ENCODE measurements around the genes ENTPD7 and FGF8.

GRCh38 chr10:99659123-99659616 lies at the start of gene ENTPD7:
Gene ENTPD7, plus strand, starts transcription at chr10:99659509.
- RRBS = 1% methylated on average over 29 of the region's 52 CpGs

DNA sequence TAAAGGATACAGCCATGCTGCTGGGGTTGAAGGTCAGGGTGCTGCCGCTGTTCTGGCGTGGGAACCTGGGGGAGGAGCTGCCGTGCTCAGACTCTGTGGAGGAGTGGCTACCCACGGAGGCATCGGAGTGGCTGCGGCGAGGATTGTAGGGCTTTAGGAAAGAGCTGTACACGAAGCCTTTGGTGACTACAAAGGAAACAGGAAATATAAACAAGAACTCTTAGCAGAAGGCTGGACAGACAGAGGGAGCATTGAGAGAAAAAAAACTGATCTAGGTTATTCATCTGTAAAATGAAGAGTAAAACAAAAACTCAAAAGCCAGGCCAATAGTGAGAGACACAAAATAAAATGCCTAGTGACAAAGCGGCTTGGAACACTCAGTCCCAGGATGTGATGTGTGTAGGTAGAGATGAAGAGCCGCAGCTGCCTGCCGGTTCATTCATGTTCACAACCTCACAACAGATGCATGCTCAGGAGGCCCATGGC lies 97.8 kb downstream of the ABCC2 start:
- RRBS = 100% methylated on average over 1 of the region's 11 CpGs

DNA sequence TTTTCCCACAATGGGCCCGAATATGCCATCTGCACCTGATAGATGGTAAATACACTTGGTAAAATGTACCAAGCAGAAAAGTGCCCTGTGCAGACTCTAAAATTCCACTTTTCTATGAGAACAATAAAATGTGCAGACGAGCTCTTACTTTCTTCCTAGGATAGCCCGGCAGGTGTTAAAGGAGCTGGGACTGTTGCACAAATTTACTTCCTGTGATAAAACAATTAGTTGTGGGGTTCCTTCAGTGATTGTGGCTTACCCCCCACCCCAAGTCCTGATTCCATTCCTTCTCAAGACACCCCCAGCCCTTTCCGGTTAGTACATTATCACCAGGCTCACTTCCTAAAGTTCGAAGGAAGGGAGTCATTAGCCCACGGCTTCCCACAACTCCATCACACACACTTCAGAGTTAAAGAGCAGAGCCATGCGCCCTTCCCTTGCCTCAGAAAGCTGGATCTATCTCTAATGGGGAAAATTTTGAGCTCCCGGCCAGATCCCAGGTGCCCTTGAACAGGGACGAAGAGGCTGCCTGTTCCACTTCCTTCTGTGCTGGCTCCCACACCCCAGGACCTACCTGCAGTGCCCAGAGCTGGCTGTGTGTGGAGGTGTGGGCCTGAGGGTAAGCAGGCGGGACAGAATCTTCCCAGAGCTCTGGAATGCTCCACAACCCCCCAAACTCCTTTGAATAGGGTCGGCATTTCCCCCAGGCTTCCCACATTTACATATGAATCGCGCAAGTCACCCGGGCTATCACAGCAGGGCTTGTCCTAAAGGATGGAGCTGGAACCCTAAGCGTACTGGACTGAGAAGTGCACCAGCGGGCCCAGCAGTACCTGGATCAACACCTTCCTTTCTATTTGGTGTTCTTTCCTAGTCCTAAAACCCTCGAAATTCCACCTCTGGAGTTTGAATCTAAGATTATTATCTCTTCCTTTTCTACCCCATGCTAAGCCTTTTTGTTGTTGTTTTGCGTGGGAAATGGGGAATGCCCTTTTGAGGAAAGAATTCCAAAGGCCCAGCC lies 96.1 kb downstream of the DNMBP start:
- RRBS = no CpG with 5 or more reads among the region's 18 CpGs

- RRBS = no CpG with 5 or more reads among the region's 5 CpGs
These were observed 88.9 kb downstream of the DNMBP start for GRCh38 chr10:99920823-99921288.

DNA sequence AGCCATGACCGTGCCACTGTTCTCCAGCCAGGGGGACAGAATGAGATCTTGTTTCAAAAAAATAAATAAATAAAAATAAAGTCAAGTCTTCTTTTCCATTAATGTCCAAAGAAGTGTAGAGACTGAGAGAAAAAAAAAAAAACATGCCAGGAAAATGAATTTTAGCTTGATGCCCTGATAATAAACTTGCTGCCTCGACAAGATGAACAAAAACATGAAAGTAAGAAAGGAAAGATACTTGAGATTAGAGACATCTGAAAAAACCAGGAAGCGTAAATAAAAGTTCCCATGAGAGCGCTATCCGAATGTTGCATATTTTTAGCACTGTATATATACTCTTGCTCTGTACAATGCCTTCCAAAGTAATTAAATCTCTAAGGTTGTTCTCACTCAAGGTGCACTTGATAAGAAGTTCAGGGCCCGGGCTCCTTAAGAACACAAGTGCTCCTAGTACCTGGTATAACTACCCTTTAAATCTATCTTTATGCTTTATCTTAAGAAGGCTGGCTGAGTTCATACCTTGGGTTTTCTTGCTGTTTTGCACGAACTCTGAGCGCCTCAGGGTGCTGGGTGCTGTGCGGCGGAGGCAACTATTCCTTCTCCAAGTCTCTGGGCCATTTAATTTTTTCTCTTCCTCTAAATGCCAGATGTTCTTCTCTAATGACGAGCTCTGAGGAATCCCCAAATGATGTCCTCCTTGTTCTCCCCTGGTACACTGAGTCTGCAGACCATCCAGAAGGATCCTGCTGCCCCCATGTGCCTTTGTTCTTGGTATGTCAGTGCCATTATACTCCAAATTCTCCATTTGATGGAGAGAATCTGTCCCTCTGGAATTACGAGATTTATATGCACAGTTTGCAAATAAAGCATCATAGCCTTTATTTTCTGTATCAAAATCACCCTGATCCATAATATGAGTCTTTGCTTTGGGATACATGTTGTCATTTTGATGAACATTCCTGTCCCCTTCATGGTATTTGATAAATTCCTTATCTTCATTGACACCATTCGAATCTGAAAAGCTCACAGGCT lies 80.3 kb downstream of the DNMBP start:
- RRBS = no CpG with 5 or more reads among the region's 13 CpGs

- RRBS = no CpG with 5 or more reads among the region's 4 CpGs
These were observed 30.9 kb downstream of the SCD start for GRCh38 chr10:100377975-100378385.

GRCh38 chr10:100383422-100383661 lies 36.3 kb downstream of the SCD start:
- RRBS = no CpG with 5 or more reads among the region's 2 CpGs

DNA sequence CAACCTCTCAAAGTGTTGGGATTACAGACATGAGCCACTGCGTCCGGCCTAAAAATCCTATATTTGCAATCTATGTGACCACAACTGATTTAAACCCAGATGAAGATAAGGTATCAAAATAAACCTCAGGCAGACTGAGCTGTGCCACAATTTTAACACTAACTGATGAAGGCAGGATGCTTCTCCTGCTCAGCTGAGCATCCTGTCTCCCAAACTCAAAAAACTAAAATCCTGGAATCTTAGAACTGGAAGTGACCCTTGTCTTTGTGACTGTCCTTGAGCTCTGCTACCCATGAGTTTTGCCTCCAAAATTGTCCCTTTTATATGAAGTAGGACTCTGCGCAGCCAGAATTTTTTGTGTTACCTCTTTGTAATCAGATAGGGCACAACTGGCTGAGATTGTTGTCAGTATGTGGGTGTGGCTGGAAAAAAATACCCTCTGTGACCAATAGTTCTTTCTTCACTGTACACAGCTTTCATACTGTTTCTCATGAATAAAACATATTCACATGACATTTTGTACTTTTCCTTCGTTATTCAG lies 49.8 kb upstream of the WNT8B start:
- RRBS = no CpG with 5 or more reads among the region's 4 CpGs

DNA sequence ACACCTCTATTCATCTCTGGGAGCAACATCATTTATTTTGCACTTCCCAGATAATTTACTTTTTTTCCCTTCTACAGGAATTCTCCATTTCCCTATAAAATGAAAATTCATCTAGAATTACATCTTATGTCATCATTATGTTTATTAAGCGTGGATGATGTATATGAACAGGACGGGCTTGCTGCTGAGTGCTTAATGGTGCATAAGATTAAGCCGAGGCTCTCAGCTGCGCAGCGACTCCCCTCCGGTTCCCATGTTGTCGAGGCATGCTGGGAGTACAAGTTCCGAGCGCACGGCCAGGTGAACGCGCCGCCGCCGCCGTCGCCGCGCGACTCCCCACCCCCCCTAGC lies 91.0 kb upstream of the PAX2 start:
- RRBS = no CpG with 5 or more reads among the region's 20 CpGs

- RRBS = 24% methylated on average over 21 of the region's 33 CpGs
These were observed 11.9 kb downstream of the PDZD7 start for GRCh38 chr10:101018928-101019439.

DNA sequence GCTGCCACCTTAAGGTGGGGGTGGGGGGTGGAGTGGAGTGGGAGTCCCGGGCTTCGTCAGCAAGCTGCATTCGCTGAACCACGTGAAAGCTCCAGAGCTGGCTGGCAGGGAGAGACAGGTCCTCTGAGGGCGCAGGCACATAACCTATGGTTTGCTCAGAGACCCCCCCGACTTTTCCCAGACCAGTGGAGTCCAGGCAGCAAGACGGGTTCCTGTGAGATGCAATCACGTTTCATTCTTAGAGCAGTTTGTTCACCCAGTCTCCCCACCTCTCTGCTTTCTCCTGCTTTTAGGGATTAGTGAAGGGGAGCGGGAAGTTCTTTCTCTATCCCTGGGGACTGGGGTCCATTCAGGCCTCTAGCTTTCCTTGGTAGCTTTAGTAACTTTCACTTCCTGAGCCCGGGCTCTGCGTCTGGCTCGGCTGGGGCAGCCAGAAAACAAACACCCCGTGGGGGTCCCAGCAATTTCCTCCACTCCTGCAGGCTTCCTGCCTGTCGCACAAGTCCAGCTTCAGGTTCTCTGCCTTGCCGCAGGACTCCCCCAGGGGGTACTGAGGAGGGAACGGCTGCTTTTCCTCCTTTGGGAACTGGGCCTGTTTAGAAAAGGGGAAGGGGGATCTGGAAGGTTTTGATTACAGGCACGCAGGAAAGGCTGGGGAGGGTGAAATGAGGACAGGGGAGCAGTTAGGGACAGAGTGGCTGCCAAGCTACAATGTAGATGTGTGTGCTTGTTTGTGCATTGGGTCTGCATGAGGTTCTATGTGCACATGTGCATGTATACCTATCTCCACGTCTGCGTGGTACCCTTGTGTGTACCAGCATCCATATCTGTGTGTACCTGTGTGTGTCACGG lies 1.7 kb downstream of the KAZALD1 start:
- RRBS = no CpG with 5 or more reads among the region's 20 CpGs

GRCh38 chr10:101651309-101651545 lies 43.7 kb downstream of the FBXW4 start:
- RRBS = no CpG with 5 or more reads among the region's 3 CpGs

DNA sequence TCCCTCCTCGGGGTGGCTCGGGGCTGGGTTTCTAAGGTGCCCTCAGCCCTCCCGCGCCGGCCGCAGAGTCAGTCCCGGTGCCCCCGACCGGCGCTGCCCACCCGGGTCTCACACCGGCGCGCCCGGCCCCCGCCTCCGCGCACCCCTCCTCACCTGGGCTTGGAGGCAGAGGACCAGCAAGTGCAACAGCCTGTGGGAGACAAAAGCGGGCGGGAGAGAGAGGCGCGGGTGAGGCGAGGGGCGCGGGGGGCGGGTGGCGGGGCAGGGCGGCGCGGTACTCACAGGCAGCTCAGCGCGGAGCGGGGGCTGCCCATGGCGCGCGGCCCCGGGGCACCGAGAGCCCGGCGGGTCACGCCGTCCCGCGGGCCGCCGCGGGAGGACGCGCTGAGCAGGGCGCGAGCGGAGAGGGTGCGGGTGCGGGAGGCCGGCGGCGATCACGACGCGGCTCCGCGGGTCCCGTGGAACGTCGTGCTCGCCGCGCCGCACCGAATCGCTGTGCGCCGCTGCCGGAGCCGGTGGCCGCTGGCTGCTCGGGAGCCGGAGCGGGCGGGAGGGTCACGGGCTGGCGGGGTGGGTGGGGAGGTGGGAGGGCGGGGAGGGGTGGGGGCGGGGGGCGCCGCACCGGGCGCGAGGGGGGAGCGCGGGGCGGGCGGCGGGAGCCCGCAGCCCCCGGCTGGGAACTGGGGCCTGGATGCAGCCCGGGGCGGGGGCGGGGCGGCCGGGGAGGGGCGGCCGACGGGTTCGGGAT lies at the start of gene FGF8:
Gene FGF8 (minus strand): TSS at position 528 of the 748 bp plus-strand sequence.
- RRBS = 2% methylated on average over 51 of the region's 105 CpGs

DNA sequence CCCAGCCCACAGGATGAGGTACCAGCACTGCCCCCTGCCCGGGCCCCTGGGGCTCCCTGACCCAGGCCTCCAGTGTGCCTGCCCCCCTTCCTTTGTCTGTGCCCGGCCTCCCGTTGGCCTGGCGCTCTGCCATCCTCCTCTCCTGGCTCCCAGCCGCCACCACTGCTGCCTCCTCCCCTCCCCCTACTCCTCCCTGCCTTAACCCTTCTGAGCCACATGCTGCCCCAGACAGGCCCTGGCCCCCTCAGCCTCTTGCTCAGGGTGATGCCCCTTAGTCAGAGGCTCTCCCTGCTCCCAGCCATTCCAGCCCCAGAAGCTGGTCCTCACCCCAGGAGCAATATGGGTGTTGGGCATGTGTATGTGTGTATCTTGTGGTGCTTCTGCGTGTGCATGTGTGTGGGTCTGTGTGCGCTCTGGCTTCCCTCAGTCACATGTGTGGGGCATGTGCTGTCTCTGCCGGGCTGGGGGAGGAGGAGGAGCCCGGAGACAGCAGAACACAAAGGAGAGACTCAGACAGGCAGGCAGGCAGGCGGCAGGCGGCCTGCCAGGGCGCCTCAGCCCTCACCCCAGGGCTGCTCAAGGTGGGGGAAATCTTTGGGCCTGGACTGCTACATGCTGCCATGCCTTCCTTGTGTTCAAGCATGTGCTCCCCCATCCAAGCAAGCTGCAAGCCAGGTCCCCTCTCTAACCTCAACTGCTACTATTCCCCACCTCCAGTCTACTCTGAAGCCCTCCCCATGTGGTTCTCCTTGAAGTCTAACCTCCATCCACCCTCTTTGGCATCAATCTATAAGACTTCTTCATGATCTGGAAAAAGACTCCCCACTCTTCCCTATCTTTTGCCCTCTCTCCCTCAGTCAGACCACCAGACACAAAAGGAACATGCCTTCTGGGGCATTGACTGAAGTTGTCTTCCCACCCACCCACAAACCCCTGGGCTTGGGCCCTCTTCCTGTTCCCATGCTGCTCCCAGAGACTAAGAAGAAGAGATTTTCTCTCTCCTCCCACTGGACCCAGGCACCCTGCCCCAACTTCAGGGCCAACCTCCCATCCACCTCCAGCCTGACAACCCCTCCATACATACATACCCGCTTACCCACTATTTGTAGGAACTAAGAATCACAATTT lies 2.3 kb downstream of the LDB1 start:
- RRBS = 7% methylated on average over 2 of the region's 13 CpGs

GRCh38 chr10:102121005-102121548 lies 909 bp upstream of the LDB1 start:
- RRBS = no CpG with 5 or more reads among the region's 13 CpGs

- RRBS = no CpG with 5 or more reads among the region's 3 CpGs
These were observed 1.3 kb upstream of the LDB1 start for GRCh38 chr10:102121549-102121804.

DNA sequence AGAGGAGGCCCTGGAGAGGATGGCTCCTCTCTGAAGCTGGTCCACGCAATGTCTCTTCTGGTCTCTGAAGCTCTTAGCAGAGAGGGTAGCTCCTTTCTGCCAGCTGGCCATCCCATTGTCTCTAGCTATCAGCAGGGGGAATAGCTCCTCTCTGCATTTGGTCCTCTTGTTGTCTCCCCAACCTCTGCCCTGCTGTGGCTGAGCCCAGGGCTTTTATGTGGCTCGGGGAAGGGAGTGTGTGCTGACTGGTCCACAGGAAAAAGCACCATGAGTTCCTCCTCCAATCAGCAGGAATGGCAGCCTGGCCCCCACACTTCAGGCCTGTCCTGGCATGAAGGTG lies 36.0 kb downstream of the NOLC1 start:
- RRBS = no CpG with 5 or more reads among the region's 2 CpGs

DNA sequence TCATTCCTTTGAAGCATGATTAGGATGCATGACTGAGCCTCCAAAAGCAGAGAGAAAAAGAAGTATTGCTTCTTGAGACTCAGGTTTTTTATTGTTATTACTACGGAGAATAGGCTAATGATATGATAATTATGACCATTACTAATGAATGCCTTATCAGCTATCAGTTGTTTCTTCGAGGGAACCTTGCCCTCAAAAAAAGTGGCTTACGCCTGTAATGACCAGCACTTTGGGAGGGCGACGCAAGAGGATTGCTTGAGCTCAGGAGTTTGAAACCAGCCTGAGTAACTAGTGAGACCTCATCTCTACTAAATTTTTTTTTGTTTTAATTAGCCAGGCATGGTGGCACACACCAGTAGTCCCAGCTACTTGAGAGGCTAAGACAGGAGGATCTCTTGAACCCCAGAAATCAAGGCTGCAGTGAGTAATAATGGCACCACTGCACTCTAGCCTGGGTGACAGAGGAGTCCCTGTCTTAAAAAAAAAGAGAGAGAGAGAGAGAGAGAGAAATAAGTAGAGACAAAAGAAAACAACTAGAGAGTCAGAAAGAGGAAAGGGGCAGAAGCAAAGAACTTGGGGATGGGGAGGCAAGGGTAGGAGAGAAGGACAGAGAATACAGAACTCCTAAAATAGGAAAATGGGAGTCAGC lies 34.4 kb downstream of the GBF1 start:
- RRBS = no CpG with 5 or more reads among the region's 5 CpGs

DNA sequence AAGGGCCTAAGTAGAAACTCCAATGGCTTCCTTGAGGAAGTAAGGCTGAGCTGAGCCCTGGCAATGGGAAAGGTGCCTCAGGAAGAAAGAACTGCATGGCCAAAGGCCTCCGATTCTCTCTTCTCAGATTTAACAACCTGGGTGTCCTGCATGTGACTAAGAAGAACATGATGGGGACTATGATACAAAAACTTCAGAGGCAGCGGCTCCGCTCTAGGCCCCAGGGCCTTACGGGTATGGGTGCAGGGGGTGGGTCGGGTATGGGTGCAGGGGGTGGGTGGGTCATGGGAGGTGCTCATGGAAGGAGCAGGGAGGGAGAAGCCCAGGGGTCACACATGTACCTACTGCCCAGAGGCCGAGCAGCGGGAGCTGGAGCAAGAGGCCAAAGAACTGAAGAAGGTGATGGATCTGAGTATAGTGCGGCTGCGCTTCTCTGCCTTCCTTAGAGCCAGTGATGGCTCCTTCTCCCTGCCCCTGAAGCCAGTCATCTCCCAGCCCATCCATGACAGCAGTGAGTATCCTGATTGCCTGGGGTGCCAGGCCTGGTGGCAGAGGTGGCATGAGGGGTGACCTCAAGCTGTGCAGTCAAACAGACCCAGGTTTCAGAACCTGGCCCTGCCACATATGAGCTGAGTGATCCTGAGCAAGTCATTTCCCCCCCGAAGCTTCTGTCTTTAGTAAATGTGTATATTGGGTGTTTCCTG lies 1.8 kb downstream of the NFKB2 start:
- RRBS = no CpG with 5 or more reads among the region's 10 CpGs

Data from GM19239 (cell line).